ENCODE measurements around the genes C11orf65, PPP2R1B and NKAPD1.

GRCh38 chr11:106533897-106534375 lies 456.5 kb downstream of the AASDHPPT start:
- PRO-cap: no peak

GRCh38 chr11:106733577-106733877 lies 284.7 kb downstream of the GUCY1A2 start:
- PRO-cap: no peak

DNA sequence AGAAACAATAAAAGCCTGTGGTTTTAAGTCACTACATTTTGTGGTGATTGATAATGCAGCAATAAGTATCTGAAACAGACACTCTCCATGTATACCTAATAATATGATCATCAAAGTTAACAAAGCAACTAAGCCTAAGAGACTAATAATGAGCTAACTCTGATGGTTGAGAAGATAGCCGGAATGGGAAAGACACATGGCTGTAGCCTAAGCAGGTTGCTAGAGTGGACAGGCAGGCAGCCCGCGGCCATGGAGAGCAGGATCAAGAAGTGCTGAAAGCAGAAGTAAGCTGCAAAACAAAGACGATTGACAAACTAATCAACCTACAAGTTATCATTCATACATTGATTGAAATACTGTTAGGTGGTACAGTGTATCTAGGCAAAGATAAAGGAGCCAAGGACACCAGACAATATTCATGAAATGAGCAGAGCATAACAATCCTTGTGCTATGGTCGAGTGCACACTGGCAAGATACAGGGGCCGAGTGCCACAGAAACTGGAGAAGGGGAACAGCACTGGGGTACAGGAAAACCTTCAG lies 29.3 kb downstream of the SLN start:
- PRO-cap: no peak

GRCh38 chr11:107719480-107720065 lies 7.7 kb upstream of the SLN start:
- PRO-cap: no peak

DNA sequence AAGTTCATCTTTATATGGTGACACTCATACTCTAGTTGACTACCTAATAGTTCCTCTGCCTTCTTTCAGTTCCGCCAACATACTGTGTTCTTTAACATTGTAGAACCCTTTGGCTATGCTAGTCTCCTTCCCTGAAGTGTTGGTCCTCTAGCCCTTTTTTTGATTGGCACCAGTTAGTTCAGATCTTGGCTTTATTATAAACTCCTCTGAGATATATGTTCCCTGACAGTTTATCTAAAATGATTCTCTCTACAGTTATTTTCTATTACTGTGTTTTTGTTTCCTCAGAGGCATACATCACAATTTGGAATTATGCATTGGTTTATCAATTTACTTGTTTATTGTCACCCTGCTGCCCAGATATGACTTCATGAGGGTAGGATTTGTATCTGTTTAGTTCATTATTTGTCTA lies 1.6 kb downstream of the ATM start:
- PRO-cap: no peak

DNA sequence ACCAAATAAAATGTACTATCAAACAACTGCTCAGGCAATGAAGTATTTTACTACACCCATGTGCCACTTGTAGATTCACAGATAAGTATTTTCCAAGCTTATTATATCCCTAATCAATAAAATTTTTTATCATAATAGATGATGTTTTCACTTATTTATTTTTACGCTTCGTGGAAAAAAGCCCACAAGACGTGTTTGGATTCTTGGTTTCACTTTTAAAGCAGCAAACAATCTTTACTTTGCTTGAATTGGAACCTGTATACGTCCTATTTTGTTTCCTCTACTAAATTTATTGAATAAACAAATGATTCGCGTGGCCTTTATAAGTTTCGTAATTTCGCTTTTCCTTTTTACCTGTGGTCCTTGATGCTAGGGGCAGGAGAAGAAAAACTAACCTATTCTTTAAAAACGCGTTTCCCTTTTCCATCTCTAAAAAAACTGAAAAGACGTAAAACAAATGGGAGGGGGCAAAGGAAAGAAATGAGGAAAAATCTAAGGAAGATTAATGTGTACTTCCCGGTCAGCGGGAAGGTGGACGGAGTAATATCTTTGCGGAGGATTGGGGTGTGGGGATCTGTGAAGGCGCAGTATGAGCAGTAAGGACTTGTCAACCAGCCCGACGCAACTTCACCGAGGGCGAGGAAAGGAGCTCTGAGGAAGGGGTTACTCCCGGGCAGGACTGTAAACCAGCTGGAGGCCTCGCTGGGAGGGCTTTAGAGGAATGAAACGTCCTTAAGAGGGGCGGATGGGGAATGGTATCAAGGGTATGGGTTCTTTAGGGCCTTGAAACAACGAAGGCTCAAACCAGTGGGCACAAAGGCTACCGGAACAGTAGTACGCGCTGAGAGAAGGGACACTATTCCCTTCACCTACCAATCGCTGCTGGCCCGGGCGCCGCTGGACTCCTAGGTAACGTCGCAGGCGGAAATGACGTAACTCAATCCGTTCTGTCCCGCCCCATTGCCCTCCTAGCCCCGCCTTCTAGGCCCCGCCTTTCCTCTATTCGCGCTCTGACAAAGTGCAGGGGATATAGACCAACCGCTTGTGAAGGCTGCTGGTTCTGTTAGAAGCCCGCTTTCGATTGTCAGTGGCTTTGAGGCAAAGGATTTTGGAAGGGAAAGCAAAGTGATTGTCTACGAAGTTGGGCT lies at the start of gene C11orf65:
C11orf65 (minus strand) TSS at position 932 of the 1,148 bp plus-strand sequence.
- PRO-cap: bidirectional peak, plus-strand start at position 1,045 of the sequence, minus-strand start at position 833 of the sequence

DNA sequence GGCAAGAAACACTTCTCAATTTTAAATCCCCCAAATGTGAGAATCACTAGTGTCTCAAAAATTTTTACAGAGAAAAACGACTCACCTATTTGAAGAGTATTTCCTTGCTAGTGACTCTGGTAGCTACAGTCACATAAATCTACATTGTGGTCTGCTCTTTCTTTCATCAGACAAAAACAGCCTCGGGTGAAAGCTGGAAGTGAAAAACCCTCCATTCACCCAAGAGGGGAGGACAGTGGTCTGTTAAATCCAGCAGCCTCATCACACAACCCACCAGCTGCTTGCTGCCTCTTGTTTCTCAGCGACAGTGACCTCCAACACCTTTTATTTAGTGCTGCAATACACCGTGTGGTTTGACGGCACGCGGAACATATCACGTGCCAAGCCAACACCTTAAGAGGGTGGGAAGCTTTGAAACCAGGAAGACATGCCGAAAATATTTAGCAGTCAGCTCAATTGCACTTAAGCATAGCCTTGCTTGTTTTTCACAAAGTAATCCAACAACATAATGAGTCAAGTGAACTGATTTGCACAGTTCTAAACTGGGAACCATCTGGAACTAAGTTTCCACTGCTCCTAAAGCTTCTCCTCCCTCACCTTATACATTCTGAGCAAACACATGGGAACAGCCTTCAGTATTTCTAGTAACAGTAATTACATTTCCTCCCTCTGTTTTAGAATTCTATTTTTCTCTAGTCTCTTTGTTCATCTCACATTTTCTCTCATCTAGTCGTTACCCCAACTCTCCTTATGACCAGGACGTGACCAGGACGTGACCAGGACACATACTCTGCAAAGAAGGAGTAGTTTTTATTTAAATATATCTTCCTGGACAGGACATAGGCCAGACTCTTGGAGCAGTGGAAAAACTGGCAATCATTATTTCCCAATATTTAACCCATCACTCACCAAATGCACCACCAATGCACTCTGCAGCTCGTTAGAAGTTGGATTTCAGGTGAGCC lies 40.0 kb upstream of the POGLUT3 start:
- PRO-cap: bidirectional peak, plus-strand start at position 396 of the sequence, minus-strand start at position 300 of the sequence

DNA sequence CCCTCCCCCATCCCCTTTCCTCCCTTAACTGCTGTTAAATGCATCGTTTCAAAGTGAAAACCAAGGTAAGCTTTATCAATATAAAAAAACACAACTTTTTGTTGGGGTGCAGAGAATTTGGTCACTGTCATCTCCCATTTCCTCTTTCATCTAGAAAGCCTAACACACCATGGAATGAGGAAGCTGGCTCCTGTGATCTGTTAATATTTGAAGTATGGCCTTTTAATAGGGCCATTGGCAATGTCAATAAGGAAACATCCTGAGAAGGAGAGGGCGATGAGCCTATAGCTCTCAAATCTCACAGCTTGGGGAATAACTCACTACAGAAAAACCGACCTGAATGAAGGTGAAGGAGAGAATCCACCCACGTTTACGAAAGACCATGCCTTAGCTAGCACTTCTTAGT lies 6.9 kb downstream of the EXPH5 start:
- PRO-cap: no peak

DNA sequence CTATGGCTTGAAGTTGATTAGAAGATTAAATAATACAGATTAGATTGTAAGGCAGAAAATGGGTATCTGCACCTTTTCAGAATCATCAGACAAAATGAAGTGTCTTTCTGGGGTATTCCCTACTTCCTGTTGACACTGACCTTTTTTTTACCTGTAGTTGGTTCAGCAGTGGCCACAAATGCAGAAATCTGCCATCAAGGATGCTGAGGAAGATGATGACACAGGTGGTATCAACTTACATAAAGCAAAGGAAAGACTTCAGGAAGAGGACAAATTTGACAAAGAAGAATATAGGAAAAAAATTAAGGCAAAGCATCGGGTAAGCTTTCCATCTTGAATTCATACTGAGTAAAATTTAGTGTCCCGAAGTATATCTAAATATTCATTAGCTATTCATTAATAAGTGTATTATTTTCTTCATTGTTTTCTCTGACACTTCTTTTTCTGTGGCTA lies 176.3 kb downstream of the DDX10 start:
- PRO-cap: no peak

DNA sequence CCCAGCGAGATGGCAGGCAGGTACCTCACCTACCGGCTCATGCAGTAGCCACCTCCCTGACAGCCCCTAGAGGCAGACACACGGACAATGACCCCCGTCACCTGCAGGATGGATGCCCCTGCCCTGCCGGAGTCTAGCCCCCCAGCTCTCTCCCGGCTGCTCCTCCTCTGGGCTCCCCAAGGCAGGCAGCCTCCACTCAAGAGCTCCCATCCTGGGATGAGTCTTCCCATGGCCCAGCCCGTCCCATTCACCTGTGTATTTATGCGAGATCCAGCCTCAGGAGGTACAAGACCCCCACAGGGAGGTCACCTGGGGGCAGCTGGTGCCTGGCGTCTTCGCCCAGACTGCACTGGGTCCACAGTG lies 43.1 kb upstream of the ZC3H12C start:
- PRO-cap: no peak

GRCh38 chr11:110127929-110128604 lies 34.9 kb downstream of the ZC3H12C start:
- PRO-cap: no peak

DNA sequence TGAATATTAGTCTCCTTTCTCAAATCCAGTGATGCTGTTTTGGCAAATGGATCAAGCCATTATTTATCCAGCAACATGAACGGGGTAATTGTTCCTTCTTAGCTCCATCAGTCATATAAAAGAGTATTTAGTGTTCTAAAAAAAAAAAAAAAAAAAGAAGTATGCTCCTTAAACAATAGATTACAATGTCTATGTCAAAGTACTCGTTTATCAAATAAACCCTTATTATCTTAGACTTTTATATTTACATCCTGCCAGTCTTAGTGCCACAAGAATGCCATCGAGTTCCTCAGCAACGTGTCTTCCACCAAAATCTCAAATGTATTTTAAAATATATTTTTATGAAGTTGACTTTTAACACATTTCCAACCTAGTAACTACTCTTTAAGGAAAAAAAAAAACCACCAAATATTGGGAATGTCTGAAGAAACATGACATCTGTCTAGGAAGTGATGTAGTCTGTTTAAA lies 1.2 kb downstream of the RDX start:
- PRO-cap: no peak

- PRO-cap: no peak
Measured at GRCh38 chr11:110463987-110464404, 34.2 kb downstream of the FDX1 start.

- PRO-cap: no peak
Measured at GRCh38 chr11:111177512-111177891, 68.0 kb upstream of the POU2AF2 start.

- PRO-cap: no peak
Measured at GRCh38 chr11:111630062-111631009, 28.1 kb downstream of the SIK2 start.

GRCh38 chr11:111766238-111767084 lies at the start of gene PPP2R1B:
Gene PPP2R1B, minus strand, starts transcription at chr11:111766389.
- PRO-cap: bidirectional peak, plus-strand start at chr11:111766459, minus-strand start at chr11:111766368; bidirectional peak, plus-strand start at chr11:111766817, minus-strand start at chr11:111766656; bidirectional peak, plus-strand start at chr11:111766852, minus-strand start at chr11:111766856

GRCh38 chr11:111776632-111777326 lies 10.6 kb upstream of the PPP2R1B start:
- PRO-cap: no peak

DNA sequence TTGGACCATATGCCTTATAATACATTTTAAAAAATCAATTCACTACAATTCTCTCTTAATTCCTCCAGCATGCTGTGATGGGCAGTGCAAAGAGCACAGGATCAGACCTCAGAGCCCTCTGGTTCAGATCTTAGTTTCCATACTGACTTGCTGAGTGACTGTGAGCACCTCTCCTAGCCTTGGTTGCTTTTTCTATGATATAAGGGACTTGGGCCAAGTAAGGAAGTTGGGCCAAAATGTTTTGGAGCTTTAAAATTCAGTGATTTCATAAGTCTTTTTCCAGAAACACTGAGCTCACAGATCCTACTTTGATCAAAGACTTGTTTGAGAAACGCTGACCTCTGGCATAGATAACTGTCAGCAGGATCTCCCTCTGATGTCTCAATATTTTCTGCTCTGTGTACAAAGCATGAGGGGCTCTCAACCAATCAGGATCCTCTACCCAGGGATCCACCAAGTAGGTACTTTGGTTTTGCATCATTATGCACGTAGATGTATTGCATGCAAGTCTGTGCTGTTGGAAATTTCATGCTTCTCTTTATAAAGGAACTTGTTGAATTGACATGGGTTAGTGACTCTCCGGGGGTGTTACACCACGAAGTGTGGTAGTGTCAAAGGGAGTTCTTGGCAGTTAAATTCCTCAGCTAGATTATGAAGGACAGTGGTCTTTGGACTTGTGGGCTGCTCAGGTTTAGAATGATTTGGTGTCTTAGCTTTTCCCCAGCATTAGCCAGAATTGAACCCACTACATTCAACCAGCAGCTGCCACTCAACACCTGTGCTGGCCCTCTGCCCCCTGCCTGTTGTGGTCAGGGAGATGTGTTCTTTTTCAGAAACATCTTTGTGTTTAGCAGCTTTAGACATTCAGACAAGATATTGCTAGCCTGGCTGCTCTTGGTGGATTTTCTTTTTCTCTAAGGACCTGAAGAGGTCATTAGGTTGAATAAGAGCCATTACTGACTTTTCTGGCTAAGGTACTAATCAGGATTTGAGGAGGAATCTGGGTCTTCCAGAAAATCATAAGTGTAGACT lies 1.7 kb upstream of the DIXDC1 start:
- PRO-cap: unidirectional peak, plus-strand start at position 571 of the sequence

- PRO-cap: bidirectional peak, plus-strand start at chr11:112074310, minus-strand start at chr11:112074197; unidirectional peak, minus-strand start at chr11:112074582
Measured at GRCh38 chr11:112073752-112074977, at the start of gene NKAPD1. Gene NKAPD1, plus strand, starts transcription at chr11:112074299.

GRCh38 chr11:112085649-112086594 lies 634 bp downstream of the TIMM8B start:
- PRO-cap: no peak

Data from sciatic nerve (tissue), 1 donor.